Metastatic Breast Carcinoma in the Brain (tissue), 10 donors: ENCODE measurements around the gene RAP2A.

DNA sequence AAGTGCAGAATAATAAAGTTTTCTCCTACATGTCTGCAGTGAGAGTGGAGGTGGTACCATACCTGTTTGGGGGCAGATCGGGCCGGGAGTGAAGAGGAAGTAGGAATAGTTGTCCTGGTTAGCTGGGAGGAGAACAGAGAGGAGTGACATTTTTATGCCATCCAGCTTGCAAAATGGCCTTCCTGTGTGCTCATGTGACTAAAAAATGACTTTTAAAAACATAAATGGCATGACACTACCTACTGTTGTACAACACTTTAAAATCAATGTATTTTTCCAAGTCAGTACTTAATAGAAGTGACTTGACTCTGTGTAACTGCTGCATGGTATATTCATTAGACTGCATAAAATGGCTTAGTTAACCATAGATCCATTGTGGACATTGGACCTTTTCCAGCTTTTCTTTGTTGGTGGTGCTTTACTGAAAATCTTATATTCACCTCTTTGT, 1.9 kb downstream of the CLDN10 start:
- PRO-cap, 10 experiments, result no peak in any of the 10 experiments

- PRO-cap, 10 experiments, result no peak in any of the 10 experiments
These were observed 11.4 kb downstream of the DZIP1 start for GRCh38 chr13:95633058-95633617.

DNA sequence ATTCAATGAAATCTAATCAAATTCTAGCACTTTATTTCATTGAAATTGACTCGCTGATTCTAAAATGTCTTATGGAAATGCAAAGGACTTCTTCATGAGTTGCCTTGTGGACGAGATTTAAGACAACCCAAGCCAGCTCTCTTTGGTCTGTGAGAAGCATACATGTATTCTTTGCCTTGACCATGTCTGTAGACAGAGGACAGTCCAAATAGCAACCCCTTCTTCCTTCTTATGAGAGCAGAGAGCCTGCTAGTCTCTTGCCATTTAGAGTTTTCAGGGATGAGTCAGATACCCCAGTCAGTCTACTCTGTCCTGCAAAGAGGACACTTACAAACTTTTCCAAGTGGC, 36.6 kb downstream of the DNAJC3 start:
- PRO-cap, 10 experiments, result no peak in any of the 10 experiments

DNA sequence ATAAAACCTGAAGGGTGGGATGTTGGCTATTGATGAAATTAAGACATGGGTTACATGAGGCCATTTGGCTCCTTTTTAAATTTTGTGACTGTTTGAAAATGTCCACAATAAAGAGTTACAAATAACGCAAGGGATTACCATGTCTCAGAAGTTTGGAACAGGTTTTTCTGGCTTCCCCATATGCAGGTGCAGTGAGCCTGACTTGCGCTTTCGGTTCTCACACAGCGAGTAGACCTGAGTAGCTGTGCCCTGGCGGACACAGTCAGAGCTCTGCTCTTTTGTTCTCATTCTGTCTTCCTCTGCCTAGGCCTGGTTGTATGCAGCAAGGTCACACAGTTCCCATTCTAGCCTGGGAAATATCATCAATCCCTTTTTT, 10.4 kb downstream of the OXGR1 start:
- PRO-cap, 10 experiments, result peak in 2 of 10 experiments; most common plus-strand start position 227 of the sequence (in 1); most common minus-strand start position 280 of the sequence (in 1)

GRCh38 chr13:97223988-97224742, 2.0 kb downstream of the MBNL2 start:
- PRO-cap, 10 experiments, result peak in 6 of 10 experiments; most common plus-strand start chr13:97224466 (in 4); most common minus-strand start chr13:97224092 (in 1)

GRCh38 chr13:97368182-97368966, 65.6 kb upstream of the RAP2A start:
- PRO-cap, 10 experiments, result no peak in any of the 10 experiments

DNA sequence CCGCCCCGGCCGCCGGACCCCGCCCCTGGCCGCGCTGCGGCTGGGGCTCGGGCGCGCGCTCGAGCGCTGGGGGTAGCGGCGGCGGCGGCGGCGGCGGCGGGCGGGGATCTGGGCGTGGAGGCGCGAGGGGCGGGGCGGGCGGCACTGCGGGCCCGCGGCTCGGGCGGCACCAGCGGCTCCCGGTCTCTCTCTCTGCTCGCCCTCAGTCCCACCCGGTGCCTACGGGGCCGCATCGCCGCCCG, at the start of gene RAP2A:
Gene RAP2A (plus strand): TSS at position 144 of the 242 bp plus-strand sequence.
- PRO-cap, 10 experiments, result peak in 10 of 10 experiments; most common plus-strand start position 205 of the sequence (in 10)

- PRO-cap, 10 experiments, result no peak in any of the 10 experiments
These were observed 226.5 kb downstream of the RAP2A start for GRCh38 chr13:97660418-97660947.

DNA sequence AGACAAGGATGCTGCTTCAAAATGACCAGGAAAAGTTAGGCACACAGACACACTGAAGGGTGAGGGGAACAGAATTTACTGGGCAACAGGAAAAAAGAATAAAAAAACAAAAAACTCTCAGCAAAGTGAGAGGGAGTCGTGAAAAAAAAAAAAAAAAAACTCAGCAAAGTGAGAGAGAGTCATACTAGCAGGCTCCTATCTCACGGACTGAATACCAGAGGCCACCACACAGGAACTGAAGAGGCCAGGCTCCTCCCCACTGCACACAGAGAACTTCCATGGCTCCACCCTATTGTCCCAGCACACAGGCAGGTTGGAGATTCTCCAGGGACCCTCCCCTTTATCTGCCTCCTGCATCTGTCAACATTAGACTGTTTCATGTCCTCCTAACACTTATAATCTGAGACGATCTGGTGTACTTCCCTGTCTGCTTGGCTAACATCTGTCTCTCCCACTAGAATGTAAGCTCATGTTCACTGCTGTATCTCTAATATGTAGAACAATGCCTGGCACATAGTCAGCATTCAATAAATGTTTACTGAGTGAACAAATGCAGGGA, 37.0 kb upstream of the FARP1 start:
- PRO-cap, 10 experiments, result peak in 8 of 10 experiments; most common plus-strand start position 389 of the sequence (in 1); most common minus-strand start position 209 of the sequence (in 8)

GRCh38 chr13:98385588-98386113, 191.3 kb downstream of the STK24 start:
- PRO-cap, 10 experiments, result no peak in any of the 10 experiments

GRCh38 chr13:98446049-98446611, 130.8 kb downstream of the STK24 start:
- PRO-cap, 10 experiments, result no peak in any of the 10 experiments

DNA sequence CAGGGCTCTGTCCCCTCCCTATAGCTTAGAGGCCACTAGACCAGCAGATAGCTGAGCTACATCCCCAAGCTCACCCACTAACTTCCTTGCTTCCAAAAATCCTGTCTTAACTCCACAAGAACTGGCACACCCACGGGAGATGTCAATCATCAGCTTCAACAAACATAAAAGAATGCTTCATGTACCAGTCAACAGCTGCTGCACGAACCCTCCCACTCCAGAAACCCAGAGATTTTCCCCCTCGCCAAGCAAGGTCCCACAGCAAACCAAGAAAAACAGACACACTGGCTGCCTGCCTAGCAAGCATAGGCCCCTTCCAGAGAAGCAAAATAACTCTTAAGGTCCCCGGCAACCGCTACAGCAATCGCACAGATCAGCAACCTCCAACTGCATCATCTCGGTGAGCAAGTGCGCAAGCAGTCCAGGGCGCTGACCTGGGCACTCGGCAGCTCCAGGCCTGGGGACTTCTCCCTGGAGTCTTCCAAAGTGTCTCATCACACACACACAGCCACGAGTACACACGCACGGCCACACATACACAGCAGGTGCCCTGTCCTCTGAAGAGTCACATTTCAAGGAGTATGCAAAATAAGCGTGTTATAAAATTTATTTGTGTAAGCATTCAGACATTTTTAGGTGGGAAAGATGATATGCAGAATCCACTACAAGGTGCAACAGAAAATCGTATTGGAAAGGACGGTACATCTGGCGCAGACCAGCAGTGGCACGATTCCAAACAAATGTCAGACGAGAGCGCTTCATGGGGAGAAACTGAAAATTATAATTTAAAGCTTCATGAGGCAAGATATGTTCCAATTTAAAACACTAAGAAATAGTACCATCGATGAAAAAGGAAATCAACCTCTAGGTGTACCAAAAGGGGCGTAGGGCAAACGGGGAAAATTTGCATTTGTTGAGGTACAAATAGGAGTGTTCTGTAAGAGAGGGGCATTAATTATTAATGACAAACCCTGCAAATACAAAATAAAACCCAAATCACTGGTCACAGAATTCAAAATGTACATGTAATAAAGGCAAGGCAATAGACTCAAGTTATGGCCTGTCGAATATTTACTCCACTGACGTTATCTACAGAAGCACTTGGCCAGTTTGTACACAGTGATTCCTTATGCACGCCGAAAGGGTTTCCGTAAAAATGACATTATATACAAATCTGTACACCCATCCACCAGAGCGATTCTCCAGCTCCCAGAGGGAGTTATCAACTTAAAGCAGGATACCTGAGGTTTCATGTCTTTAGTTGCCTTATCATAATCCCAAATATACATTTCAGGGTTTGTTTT, 124.9 kb downstream of the STK24 start:
- PRO-cap, 10 experiments, result no peak in any of the 10 experiments

DNA sequence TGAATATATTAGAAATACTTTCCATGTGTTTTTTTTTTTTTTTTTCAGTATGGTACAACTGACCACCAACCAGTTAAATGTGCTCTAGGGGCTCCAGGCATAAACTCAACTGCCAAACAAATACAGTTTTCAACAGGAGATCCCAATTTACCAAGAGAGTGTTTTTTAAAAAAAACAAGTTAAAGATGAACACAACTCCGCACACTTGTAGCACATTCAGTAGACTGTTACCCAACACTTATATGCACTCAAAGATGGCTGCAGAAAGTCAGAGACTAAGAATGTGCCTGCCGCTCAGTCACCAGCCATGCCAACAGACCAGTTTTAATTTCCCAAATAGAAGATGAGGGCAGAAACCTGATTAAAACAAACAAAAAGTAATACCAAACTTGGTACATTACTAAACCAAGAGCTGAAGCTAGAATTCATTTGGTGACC, 73.9 kb downstream of the STK24 start:
- PRO-cap, 10 experiments, result no peak in any of the 10 experiments

DNA sequence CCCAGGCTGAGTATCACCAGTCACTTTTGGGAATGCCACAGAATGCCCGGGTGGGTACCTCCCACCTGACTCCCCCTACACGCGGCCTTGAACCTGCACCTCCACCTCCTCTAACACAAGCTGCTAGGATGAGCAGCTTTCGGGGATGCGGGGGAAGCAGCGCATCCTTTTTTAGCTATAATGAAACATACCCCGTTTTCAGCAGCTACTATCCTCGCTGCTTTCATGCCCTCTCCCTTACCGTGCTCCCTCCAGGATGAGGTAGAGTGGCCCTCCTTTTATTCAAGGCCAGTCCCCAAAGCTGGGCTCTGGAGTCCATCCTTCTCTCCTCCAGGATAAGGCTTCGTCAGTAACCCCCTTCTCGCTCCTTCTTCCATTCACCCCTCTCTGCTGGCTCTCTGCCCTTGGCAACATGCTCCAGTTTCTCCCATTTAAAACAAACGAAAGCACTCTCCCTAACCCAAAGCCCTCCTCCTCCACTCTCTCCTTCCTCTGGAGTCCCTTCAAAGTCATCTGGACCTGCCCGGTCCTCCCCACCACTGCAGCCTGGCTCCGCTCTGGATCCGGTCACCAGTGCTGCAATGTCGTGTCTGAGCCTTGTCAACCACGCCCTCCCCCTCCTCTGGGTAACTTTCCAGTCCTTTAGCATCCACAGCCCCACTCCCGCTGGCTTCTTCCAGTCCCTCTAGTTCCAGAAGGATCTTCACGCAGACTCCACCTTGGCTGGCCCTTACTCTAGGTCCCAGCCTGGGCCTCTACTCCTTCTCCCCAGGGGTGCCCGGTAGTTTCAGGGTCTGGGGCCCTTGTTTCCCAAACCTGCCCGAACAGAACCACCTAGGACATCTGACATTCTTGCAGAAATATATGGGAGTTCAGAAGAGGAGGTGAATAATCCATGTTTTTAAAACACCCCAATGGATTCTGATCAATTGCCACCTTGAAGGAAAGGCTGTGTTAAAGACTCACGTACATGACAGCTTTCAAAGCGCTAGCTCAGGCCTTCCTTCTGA, 55.1 kb downstream of the STK24 start:
- PRO-cap, 10 experiments, result no peak in any of the 10 experiments

GRCh38 chr13:98538621-98539321, 38.1 kb downstream of the STK24 start:
- PRO-cap, 10 experiments, result no peak in any of the 10 experiments

DNA sequence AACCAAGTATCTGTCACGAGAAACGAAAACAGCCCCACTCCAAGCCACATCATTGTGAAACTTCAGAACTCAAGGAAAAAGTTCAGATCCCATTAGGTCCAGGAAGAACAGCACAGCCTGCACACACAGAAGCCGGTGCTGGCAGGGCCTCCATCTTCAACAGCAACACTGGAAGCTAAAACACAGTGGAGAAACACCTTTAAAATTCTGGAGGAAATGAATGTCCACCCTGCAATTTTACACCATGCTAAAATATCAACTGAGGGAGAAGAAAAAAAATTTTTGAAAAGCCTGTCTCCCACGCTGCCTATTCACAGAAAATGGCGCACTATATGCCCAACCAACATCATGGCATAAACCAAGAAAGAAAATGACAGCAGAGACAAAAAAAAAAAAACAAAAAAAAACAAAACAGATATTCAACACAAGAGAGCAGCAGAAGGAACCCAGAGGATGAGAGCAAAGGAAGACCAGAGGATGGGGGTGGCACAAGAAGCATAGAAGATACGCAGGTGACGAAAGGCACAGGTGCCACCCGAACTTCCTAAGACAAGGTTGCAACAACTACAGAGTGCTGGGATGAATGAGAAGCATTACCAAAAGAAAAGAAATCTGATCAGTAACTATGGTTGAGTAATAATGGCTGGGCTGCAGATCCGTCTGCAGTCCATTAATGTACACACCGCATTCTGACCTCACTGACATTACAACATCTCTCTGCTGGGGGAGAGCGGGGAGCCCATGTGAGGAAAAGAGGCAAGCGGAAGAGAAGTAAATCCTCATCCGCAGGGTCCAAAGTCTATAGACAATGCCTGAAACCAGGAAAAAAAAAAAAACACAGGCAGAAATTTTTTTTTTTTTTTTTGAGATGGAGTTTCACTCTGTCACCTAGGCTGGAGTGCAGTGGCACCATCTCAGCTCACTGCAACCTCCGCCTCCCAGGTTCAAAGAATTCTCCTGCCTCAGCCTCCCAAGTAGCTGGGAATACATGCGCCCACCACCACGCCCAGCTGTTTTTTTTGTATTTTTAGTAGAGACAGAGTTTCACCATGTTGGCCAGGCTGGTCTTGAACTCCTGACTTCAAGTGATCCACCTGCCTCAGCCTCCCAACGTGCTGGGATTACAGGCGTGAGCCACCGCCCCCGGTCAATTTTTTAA, 7.5 kb downstream of the STK24 start:
- PRO-cap, 10 experiments, result no peak in any of the 10 experiments

GRCh38 chr13:98751856-98752521, 483 bp downstream of the SLC15A1 start:
- PRO-cap, 10 experiments, result no peak in any of the 10 experiments

DNA sequence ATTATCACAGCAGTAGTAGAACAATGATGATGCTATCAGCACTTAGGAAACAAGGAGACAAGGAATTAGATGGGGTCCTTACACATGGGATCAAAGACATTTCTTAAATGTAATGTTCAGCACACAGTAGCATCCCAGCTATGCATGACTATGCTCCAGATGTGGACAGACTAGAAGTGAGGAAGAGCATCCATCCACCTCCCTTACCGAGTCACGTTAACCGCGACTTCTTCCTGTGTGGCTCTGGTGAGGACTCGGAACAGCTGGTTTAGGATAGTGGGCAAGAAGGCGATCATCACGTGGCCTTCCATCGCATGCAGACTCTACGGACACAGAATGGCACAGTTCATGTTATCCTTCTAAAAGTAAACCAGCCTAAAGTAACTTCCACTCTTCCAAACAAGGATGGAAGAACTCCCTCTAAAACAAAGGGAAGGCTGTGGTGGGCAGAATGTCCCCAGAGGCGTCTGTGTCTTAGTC, 96.1 kb downstream of the DOCK9 start:
- PRO-cap, 10 experiments, result no peak in any of the 10 experiments

DNA sequence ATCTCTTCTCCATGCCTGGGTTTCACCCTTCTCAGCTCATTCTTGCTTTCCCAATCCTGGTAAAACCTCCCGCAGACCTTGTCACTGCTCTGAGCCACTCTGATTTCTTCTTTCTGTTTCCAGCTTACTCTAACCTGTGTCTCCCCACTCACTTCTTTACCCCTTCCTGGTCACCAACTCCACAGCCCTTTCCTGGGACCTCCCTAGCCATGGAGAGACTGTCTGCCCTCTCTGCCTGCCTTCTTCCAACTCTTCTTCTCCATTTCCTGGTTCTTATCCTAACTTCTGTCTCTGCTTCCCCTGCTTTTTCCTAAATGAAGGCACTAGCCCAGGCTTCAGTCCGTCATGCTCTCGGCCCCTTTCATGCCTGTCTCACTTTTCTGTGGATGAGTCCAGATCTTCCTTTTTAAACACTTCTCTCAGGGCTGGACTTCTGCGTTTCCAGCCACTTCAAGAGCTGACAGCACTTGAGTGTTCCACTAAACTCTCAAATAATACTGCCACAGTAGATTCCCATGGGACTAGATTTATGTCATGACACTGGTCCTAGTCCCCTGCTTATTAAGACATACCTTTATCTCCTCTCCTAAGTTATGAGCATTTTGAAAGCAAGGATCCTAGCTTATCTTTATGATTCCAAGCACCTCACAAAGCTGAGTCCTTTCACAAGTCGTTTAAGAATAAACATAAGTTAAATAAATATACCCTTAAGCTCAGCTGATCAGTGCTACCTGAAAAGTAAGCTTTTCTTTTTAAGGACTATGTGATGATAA, 31.0 kb downstream of the DOCK9 start:
- PRO-cap, 10 experiments, result no peak in any of the 10 experiments

DNA sequence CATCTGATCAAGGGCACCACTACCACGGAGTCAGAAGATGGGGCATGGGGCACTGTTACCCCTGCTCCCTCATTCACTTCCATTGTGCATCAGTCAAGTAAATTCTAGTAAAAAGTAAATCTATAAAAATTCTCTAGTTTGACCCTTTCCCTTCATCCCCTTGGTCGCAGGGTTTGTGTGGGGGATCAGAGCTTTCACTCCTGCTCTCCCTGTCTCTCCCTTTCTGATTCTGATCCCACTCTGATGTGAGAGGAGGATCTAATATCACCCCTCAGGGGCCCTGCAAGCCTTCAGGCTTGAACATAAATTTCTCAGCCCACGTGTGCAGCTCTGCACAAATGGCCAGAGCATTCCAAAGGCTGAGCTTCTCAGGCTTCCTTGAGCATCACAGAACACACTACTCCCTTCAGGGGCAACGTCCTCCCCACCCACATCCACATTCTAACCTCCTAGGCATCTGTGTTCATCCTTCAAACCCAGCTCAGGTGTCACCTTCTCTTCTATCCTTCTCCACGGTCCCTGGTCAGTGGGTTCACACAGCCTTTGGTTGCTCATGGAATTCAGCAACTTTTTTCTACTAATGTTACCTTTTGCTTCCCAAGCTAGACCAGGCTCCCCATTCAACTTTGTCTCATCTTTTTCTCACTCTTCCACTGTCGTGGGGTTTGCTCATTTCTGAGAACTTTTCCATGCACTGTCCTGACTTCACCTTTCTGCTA, 24.3 kb upstream of the DOCK9 start:
- PRO-cap, 10 experiments, result no peak in any of the 10 experiments